Sigmoid colon (tissue), 4 donors: ENCODE data around the genes TGDS and CLDN10.

DNA sequence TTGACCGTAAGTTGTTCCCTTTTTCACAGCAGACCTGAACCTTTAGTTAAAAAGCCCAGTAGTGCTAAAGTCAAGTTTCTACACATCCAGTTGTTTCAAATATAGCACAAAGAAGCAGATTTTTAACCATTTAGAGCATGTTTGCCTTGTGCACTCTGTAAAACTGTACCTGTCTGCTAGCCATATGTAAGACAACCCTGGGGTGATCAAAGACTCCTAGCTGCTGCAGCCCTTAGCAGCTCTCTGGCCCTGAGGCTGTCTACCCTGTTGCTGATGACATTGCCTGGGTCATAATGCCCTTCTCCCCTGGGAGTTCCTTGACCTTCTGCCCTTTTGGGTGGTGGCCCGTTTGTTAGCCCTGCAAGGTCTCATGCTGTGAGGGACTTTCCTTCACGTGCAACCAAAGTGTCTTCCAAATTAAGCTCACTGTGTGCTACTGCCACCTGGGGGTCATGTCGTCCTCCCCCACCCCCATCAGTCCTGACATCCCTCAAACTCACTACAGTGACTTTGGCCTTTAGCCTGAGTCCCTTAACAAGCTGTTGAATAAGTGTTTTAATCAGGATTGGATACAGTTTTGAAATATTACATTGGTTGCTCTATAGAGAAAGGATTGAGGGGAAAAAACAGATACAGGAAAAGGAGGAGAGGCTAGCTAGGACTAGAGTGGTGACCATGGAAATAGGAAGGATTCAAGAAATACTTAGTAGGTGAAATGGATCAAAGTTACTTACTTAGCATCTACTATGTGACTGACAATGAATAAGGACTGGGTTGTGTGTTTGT is 7.5 kb downstream of the GPC6 start:
- PRO-cap = no peak
- RAMPAGE, long total RNA, 4 experiments = start-site peak on the plus strand in 1 of 4 experiments, centred at position 569 of the sequence, 10 reads per replicate

DNA sequence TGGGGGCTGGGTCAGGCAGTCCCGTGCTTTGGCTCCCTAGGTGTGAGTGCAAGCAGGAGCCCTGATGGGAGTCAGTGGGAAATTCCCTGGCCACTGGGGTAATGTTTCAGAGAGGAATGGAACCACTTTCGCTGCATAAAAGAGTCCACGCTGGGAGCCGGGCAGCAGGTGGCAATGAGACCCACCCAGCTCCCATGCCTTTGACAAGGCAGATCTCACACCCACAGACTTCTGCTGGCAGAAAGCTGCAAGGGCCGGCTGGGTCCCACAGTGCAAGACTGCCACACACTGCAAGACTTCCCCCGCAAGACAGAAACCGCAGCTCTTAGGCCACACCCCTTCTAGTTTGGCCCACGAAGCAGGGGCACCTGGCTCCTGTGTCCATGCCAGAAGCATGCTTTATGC is 17.4 kb downstream of the GPC6 start:
- PRO-cap = no peak
- RAMPAGE, long total RNA, 4 experiments = start-site peak on the plus strand in 1 of 4 experiments, centred at position 60 of the sequence, 6 reads per replicate

GRCh38 chr13:93341482-93341842 is 114.9 kb downstream of the GPC6 start:
- PRO-cap = no peak
- RAMPAGE, long total RNA, 4 experiments = no peak in any of the 4 experiments

DNA sequence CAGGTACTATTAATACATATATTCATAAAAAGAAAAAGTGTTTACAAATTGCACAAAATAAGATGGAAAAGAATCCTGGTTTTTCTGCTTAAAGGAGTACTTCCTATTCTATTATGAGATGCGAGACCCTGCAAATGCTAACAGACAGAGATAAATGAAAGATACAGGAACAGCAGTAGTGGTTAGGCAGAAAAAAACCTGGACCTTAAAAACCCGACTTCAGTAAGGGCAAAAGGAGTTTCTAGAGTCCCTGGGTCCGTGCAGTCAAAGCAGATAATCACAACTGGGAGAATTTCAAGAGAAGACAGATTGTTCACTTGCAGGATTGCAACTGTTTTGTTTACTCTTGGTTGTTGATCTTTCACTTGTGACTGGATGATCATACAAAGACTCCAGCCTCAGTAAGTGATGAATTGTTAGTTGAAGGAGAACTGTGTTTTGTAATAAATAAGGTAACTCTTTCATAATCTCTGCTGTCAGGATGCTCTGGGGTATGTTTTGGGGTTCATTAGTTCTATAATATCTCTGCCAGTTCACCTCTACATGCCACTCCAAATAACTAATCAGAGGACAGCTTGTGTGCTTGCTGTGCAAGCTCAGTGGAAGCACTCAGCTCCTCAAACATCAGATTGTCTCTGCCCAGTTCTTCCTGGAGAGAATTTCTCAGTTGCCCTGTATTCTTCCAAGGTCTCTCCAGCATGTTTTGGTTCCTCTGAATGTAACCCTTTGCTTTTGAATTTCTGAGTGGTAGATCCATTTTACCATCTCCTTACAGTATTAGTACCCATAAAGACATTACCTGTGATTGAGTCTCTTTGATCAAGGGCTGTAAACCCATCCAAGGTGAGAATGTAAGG is 135.2 kb downstream of the GPC6 start:
- PRO-cap = no peak
- RAMPAGE, long total RNA, 4 experiments = no peak in any of the 4 experiments

DNA sequence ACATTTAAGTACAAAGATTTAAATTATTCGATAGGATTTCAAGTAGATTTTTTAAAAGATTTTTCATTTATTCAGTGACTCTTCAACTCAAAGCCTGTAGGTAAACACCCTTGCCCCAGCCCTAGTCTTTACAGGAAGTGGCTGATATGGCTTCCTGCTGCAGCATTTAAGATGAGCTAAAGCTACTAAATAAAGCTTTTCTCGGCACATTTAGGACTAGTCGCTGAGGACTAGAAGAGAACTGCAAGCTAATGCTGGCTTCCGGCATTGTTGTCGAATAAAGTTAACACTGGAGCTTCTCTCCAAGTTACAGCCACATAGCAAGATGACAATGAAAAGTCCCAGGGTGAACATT is 155.7 kb downstream of the DCT start:
- PRO-cap = no peak
- RAMPAGE, long total RNA, 4 experiments = no peak in any of the 4 experiments

- PRO-cap = unidirectional peak, minus-strand start at chr13:94596152; unidirectional peak, minus-strand start at chr13:94596211; unidirectional peak, minus-strand start at chr13:94596242
- RAMPAGE, long total RNA, 4 experiments = start-site peak on the minus strand in 3 of 4 experiments, at chr13:94596141-94596282 at its widest, 43 to 292 reads per replicate
Measured at GRCh38 chr13:94595972-94596499, at the start of gene TGDS. Gene TGDS (minus strand): TSS chr13:94596152.

DNA sequence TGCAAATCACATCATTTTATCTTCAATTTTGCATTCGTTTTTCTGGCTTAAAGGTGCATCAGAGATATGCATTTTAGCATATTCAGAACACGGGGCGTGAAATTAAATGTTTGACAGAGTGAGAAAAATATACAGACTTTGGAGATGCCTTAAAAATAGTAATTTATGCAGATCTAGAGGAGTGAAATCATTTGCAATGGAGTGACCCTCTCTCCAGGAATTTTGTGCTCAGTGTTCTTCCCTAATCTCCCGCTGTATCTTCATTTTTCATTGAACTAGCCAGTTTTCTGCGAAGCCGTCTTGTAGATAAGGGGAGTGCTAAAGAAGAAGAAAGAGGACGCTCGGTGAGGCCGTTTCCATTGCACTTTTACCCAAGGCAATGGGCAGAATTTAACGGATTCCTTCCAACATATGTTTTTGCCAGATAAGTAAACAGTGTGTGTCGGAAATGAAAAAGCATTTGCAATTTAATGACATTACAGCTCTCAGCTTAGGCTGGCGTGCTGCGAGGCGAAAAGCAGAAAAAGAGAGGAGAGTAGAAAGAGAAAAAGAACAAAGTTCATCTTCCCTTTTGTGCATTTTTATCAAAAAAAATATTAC is 50.1 kb downstream of the SOX21 start:
- PRO-cap = no peak
- RAMPAGE, long total RNA, 4 experiments = no peak in any of the 4 experiments

GRCh38 chr13:94712768-94713566 is 622 bp upstream of the SOX21 start:
- PRO-cap = no peak
- RAMPAGE, long total RNA, 4 experiments = no peak in any of the 4 experiments

- PRO-cap = no peak
- RAMPAGE, long total RNA, 4 experiments = no peak in any of the 4 experiments
Measured at GRCh38 chr13:94967505-94968352, 255.4 kb upstream of the SOX21 start.

- PRO-cap = no peak
- RAMPAGE, long total RNA, 4 experiments = no peak in any of the 4 experiments
Measured at GRCh38 chr13:95115417-95116212, 185.6 kb downstream of the ABCC4 start.

DNA sequence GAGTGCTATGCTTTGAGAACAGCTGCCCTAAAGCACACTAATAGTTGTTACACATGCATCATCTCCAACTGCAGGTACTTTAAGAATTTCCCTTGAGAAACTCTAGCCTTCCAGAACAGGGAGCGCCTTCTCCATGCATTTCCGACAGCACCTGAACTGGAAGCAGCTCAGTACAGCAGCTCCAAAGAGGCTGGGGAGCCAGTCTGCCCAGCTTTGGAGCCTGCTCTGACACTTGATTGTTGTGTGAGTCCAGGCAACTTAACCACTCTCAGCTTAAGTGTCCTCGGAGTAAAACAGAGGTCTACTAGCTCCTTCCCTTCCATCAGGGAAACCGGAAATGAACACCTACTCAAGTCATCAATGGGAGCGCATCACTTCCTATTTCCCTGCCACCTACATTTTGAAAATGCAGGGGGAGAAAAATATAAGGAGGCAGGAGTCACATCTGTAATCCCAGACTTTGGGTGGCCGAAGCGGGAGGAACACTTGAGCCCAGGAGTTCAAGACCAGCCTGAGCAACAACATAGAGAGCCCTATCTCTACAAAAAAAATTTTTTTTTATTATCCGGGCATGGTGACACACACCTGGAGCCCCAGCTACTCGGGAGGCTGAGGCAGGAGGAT is 2.6 kb downstream of the ABCC4 start:
- PRO-cap = no peak
- RAMPAGE, long total RNA, 4 experiments = no peak in any of the 4 experiments

- PRO-cap = no peak
- RAMPAGE, long total RNA, 4 experiments = no peak in any of the 4 experiments
Measured at GRCh38 chr13:95300722-95301120, 530 bp downstream of the ABCC4 start.

DNA sequence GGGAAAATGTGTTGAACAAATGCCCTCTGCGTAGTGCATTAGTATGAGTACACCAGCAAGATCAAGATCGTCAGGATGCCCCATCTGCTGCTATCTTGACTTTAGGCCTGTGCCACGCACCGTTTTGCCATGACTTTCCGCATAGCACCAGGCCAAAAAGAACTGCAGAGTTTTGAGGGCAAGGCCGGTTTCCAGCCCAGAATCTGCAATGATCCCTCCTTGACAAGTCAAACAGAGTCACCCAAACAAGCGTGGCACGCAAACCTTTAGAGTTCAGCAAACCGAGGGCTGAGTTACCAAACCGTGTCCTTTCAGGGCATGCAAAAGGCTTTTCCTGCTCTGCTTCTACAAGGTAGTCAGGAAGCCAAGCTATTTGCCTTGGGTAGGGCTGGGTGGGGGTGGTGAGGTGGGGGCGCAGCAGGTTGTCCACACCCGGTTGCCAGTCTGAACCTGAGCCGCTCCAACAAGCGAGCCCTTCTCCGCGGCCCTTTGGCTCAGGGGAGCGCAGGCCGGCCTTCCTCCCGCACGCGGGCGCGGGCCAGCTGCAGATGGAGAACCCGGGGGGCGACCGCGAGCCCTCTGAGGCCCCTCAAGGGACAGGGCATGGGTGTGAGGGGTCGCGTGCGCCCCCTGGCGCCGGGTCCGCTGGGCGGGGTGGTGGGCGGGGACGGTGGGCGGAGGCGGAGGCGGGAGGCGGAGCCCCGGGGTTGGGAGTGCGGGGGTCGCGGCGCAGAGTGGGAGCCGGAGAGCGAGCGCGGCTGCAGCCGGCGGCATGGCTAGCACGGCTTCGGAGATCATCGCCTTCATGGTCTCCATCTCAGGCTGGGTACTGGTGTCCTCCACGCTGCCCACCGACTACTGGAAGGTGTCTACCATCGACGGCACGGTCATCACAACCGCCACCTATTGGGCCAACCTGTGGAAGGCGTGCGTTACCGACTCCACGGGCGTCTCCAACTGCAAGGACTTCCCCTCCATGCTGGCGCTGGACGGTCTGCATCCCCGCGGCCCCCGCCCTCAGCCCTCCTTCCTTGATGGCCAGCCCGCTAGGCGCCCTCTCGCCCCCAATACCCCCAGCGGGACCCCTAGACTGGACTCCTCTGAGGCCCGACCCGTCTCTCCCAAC is at the start of gene CLDN10:
TSS of gene CLDN10 (plus strand) at position 739 of the 1,126 bp plus-strand sequence.
- PRO-cap = no peak
- RAMPAGE, long total RNA, 4 experiments = no peak in any of the 4 experiments

DNA sequence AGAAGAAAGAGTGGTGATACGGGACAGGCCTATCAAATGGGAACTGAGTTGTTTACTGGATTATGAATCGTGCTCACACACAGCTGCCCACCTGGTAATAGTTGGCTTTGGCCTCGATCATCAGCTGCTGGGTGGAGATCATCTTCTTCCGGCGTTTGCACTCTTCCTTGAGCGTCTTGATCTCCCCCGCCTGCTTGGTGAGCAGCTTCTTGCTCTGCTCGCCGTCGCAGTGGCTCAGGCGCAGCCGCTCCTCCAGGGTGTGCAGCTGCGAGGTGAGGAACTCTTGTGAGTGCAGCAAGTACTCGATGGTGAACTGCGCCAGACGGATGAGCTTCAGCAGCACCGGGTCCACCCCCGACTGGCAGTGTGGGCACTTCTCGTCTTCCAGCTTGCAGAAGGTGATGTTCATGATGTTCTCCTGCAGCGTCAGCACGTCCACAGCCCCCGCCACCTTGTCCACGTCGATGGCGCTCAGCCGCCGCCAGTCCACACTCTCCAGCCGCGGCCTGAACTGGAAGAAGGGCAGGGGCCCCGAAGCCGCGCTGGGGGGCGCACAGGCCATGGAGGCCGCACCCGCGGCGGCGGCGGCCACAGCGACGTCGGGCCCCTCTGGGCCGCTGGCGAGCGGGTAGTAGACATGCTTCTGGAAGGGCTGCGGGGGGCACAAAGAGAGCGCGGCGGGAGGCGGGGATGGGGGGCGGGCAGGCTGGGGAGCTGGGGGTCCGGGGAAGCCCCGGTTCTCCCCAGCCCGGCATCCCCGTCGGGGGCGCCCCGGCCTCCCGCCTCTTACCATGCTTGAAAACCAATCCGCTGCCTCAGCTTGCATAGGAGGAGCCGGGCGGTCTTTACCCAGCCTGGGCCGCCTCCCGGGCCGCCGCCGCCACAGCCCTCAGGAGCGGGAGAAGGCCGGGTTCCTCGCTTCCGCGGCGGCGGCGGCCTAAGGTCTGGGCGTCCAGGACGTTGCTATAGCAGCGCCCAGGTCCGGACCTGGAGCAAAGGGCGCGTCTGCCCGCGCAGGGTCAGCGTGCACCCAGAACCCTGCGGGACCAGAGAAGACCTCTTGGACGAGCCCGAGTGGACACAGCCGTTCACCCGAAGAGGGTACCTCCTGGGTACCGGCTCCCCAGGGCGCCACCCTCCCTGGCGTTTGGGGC is 2.9 kb downstream of the DZIP1 start:
- PRO-cap = no peak
- RAMPAGE, long total RNA, 4 experiments = no peak in any of the 4 experiments

GRCh38 chr13:96331573-96332194 is 241.8 kb downstream of the HS6ST3 start:
- PRO-cap = no peak
- RAMPAGE, long total RNA, 4 experiments = no peak in any of the 4 experiments

DNA sequence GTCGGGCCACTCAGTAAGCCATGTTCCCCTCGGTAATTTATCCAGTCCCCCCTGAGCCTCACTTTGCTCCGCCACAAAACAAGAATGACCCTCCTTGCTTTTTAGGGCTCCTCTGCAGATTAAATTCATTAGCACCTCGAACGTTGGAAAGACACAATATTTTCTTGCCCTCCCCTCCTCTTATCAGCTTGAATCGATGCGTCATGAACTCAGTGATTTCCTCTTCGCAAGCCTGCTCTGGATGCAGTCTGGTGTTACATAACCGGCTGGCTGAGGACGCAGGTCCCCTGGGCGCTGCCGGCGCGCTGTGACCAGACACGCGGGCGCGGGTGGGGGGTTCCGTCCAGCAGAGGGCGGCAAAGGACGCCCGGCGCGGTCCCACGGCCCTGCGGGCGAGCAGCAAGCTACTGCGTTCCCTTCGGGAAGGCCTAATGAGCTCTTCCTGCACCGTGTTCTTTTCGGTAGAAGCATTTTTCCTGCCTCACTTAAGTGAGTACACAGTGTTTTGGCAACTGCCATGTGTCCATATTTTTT is 112.3 kb upstream of the MBNL2 start:
- PRO-cap = no peak
- RAMPAGE, long total RNA, 4 experiments = no peak in any of the 4 experiments

GRCh38 chr13:97233344-97234053 is 11.4 kb downstream of the MBNL2 start:
- PRO-cap = no peak
- RAMPAGE, long total RNA, 4 experiments = no peak in any of the 4 experiments

DNA sequence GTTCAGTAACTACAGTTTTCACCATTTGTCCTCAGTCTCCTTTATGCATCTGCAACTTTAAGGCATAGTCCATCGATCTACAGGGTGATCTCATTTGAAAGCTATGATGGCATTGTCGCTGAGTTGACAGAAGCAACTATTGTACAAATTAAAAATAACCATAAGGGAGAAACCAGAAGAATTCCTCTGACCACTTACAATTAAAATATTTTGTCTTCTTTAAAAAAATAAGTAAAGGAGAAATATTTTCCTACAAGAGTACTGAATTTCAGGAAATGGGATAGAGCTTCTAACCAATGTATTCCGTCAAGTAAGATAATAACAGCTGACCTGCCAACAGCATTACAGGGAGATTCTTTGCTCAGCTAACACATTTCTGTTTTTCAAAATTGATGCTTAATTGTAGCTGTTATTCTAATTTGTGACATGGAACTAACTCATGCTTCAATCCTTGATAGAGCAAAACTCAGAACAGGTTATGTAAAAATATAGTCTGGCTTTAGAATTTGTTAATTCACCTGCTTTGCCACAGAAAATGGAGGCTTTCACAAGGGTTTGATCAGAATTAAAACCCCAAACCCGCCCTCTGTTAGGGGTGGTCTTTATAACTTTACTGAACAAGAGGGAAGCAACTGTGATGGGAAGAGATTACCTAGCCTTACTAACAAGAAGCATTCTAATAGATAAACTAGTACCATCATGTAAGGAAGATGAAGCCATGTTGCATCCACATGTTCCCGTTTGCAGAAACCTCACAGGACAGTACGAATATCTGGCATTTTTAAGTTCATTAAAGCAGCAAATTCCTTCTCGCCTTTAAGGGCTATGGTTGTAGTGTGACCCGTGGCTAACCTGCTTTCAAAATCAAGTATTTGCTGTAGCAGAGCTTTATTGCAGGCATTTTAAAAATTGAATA is 30.9 kb downstream of the RAP2A start:
- PRO-cap = no peak
- RAMPAGE, long total RNA, 4 experiments = no peak in any of the 4 experiments

- PRO-cap = bidirectional peak, plus-strand start at chr13:97976691, minus-strand start at chr13:97976390
- RAMPAGE, long total RNA, 4 experiments = no peak in any of the 4 experiments
Measured at GRCh38 chr13:97976332-97976412, 22.7 kb downstream of the IPO5 start.

- PRO-cap = no peak
- RAMPAGE, long total RNA, 4 experiments = no peak in any of the 4 experiments
Measured at GRCh38 chr13:98144042-98144343, 1.1 kb downstream of the FARP1 start.